GM19239 (cell line): ENCODE data around the gene PDE9A.

DNA sequence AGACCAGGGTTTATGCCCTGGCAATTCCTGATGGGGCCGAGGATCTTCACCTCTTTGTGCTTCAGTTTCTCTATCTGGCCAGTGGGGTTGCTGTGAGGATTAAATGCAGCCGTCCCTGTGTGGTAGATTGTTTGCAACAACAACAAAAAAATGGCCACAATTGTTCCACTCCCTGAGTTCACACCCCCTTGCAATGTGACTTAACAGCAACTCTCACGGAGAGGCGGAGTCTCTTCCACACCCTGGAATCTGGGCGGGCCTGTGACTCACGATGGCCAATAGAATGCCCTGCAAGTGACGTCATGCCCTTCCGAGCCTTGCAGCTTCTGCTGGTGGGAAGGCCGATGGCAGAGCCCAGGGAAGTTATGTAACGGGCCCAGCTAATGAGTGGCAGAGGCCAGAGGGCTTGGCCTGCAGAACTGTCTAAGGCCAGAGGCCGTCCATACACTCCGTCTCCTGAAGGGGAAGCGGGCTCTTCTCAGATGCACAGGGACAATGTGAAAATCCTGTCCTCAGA lies 87.9 kb downstream of the RIPK4 start:
- RRBS, result no CpG with 5 or more reads among the region's 13 CpGs

DNA sequence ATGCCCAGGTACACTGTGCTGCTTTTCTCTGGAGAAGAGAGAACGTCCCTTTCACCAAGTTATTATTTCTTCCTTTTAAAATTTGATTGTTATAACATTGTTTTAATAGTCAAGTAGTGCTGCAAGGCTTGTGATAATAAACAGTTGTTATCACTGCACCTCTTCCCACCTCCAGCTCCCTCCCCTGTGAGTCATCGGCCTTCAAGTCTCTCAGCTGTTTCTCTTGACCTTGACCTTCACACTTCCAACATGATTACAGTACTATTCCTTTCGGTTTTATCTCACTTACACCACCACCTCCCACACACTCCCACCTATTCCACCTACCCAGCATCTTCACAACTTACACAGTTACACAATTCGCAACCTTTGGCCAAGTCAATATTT lies 60.3 kb downstream of the RIPK4 start:
- RRBS, result no CpG with 5 or more reads among the region's 4 CpGs

GRCh38 chr21:41729938-41730379 lies 36.9 kb downstream of the RIPK4 start:
- RRBS, result no CpG with 5 or more reads among the region's 8 CpGs

DNA sequence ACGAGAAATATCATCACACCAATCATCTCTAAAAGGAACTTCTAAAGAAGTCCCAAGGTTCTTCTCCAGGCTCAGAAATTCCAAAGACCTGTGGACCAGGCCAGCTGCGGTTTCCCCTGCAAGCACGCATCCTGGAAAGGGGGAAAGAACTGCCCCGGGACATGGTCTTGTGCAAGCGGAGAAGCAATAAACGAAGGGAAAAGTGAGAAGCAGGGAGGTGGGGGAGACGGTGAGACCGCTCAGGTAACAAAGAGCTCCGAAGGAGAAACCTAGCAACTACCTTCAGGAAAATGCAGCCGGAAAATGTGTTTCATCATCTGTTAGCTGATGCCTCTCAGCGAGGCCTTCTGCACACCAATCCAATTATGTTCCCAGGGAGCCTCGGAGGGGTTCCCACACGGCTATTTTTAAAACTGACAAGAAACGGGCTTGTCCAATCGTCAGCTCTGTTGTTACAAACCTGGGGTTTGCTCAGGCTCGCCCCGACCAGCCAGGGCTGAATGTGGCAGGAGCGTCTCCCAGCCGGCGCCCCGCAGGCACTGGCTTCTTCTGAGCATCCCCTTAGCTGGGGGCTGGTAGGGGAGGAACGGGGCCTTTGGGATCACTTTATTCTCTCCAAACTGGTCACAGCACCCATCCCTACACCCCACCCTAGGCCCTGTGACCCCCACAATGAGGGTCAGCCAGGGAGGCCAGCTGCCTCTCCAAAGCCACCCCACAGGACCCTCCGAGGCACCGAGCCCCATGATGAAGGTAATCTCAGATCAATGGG lies 3.4 kb downstream of the RIPK4 start:
- RRBS, result no CpG with 5 or more reads among the region's 24 CpGs

- RRBS, result no CpG with 5 or more reads among the region's 5 CpGs
Measured at GRCh38 chr21:41764529-41765196, 2.2 kb downstream of the RIPK4 start.

DNA sequence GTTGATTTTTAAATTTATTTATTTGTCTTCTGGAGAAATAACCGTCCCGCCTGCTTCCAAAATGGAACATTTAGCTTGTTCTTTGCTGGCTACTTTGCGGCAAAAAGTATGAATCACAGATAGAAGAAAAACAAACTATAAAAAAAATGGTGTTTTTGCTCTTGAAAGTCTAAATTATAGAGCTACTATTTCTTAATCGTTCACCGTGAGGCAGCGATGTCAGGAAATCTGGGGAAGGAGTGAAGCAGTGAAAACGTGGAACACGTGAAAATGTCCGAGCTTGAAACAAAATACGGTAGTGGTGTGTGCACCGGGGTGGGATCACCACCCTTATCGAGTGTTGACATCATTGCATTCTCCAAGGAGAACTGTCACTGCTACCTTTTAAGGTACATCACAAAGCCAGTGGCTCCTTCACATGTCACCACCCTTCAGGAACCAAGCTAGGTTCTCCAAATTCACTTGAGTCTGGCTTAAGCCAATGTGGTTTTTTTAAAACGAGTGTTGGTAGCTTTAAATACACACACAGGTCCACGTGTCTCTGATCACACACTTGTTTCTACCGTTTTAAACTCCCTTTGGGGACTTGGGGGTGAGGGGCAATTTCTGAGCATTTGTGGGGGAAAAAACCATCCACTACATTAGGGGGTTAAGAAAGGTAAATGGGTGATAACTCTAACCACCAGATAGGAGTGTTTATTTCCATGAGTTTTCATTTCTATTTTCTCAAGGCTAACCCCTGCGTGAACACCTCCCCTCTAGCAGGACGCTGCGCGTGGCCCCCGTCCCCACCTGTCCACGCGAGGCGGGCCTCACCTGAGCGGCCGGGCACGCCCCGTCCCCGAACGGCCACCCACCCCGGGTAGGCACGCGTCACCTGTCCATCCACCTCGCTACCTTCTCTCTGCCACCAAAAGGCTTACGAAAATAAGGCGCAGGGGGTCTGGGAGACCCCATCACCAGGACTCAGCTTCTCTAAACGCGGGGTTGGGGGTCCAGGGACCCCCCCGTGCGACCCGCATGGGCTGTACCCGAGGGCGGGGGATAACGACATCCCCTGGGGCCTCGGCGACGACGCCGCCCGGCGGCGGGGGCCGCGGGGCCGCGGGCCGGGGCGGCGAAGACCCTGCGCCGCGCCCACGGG lies 1.0 kb downstream of the PRDM15 start:
- RRBS, result under 1% methylated on average over 4 of the region's 62 CpGs

GRCh38 chr21:41901138-41902042 lies 22.2 kb upstream of the PRDM15 start:
- RRBS, result no CpG with 5 or more reads among the region's 18 CpGs

GRCh38 chr21:41973978-41974909 lies 20.4 kb upstream of the C2CD2 start:
- RRBS, result 24% methylated on average over 2 of the region's 16 CpGs

GRCh38 chr21:42193080-42193464 lies 25.9 kb upstream of the ABCG1 start:
- RRBS, result no CpG with 5 or more reads among the region's 7 CpGs

GRCh38 chr21:42275811-42276728 lies 39.1 kb downstream of the TFF3 start:
- RRBS, result no CpG with 5 or more reads among the region's 30 CpGs

DNA sequence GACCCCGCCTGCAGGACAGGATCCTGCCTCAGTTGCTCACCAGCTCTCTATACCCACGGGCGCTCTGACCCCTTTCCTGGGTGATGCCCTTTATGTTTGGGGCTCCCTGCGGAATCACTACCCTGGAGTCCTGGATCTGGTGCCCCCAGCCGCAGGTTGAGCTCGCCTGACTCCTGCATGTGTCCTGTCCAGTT lies 32.4 kb downstream of the TFF3 start:
- RRBS, result no CpG with 5 or more reads among the region's 6 CpGs

DNA sequence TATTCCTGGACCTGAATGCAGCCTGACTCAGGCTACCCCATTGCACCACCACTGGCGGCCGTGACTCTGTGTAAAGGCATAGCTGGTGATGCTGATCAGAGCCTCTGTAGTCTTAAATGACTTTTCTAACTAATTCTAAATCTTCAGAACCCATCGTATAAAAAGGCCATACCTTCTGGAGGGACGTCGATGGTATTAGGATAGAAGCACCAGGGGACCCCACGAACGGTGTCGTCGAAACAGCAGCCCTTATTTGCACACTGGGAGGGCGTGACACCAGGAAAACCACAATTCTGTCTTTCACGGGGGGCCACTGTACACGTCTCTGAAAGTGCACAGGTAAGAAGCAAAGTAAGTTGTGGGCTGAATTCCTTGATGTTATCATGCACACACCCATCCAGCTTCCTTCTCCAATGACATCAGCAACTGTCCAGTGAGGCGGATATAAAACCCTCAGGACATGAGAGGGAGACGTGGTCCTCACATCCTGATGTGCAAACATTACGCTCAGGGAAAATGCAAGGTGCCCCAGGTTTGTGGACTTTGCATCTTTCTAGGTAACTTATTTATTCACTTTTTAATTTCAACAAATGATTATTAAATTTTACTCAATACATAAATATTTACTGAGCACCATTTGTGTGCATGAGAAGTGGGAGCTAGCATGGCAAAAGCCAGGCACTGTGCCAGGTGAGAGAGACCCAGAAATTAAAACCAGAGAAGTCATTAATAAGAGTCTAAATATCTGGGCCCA lies 3.1 kb downstream of the TFF1 start:
- RRBS, result no CpG with 5 or more reads among the region's 15 CpGs

DNA sequence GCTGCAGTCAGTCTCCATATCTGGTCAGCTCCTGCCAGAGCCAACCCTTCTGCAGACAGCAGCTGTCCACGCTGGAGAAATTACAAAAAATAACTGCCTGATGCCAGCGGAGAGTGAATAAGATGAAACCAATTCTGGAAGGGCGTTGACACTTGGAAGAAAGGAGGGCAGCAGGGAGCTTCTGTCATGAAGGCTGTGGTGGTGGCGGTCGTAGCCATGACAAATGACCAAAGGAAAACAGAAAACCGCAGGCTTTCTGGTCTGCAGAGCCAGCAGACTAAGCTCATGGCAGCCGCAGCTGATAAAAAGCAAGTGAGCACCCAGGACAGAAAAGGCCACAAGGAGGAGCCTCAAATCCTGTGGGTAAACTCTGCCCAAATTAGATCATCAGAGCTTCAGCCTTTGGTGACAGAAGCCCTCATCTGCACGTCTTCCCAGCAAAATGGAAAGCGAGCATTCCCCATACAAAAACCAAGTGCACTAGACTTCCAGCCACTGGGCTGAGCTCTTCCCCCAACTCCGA lies 28.8 kb downstream of the RSPH1 start:
- RRBS, result no CpG with 5 or more reads among the region's 10 CpGs

GRCh38 chr21:42477133-42477675 lies 18.8 kb downstream of the RSPH1 start:
- RRBS, result no CpG with 5 or more reads among the region's 8 CpGs

- RRBS, result no CpG with 5 or more reads among the region's 2 CpGs
Measured at GRCh38 chr21:42536287-42536584, 22.6 kb downstream of the SLC37A1 start.

DNA sequence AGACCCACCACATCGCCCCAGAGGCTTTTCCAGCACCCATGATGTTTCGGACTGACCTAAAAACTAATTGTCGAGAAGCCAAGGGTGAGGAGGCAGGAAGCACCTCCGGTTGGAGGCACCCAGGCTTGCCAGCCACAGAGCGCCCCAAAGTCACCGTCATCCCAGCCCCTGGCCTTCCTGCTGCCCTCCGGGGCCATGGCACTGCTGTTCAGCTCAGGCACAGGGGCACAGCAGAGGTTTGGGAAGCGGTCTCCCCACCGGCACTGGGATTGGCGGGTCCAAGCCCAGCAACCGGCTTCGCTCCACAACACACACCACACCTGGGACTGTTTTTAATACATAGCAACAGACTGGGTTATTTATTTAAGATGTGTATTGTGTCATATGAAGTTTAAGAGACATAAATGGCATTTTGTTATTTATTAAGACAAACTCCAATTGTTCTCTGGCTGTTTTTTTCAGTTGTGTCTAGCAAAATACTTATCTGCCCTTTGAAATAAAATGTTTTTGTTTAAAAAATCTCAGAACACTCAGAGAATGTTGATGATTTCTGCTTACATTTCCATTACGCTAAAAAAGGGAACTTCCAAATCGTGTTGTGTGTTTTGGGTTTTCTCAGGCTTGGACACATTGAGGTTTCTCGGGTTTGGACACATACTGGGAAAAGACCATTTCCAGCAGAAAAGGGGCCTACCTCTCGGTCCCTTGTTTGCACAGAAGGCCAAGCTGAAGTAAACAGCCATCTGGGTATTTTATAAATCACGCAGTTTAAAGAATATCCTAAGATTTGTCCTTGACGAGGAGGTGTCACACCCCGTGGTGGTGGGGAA lies 67.5 kb downstream of the SLC37A1 start:
- RRBS, result 93% methylated on average over 6 of the region's 19 CpGs

DNA sequence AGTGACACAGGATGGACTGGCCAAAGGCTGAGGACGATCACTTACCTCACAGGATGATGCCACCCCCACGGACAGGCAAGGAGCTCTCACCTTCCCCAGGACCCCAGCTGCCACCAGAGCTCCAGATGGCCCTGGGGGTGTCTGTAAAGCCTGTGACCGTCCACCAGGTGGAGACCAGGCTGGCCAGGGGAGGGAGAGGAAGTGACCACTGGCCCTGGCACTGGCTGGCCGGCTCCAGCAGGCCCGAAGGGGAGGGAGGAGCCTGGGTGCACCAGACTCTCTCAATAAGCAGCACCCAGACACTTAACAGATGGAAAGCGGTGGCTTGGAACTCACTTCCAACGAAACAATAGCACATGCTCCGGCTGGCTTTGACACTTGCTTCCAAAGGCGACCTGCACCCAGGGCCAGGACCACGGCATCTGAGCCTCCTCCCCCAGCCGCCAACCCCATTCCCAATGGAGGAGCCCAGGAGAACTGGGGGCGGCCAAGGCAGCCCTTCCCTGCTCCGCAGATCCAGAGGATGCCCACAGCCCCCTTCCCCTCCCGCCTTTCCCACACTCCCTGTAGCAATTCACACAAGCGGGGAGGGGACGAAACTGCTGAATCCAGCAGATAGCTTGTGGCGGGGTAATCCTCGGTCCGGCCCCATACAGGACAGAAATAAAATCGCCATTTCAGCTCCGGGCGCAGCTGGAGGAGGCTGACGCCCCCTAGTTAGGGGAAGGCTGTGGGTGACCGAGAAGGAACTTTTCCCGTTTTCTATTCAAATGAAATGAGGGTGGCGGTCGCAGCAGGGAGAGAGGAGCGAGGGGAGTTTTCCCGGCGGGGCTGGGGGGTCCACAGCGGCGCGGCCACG lies 726 bp upstream of the PDE9A start:
- RRBS, result 4% methylated on average over 6 of the region's 34 CpGs

GRCh38 chr21:42653325-42654104 lies at the start of gene PDE9A:
Gene PDE9A, plus strand, starts transcription at chr21:42653621.
- RRBS, result 3% methylated on average over 46 of the region's 84 CpGs

DNA sequence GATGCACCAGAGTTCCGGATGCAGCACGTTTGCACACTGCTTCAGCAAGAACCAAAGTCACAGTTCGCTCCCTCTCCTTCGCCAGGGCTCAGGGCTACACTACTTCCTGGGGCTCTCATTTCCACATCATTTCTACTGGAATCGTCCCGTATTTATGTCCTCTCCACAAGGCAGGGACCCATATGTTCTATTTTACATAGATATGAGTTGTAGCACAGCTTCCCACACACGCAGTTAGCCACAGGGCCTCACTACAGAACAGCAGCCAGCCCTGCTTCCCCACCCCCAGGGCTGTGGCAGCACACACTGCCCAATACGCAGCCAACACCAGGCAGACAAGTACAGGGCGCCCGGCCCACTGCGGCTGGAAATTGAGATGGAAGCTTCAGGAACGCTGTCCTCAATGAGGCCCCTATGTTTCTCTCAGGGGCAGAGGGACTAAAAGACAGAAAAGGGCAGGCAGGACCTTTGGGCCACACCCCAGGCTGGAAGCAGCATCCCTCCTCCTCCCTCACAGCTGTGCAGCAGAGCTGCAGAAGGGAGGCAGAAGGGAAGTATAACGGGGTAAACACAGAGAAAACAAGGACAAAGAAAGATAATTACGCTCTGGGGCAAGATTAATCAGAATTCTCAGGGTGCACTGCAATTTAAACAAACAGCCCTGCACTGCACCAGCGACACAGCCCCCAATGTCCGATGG lies 14.6 kb downstream of the WDR4 start:
- RRBS, result no CpG with 5 or more reads among the region's 16 CpGs

- RRBS, result no CpG with 5 or more reads among the region's 30 CpGs
Measured at GRCh38 chr21:43194872-43195625, 26.2 kb downstream of the CRYAA start.